Metastatic Breast Carcinoma in the Brain (tissue), 10 donors: ENCODE measurements around a stretch of chr6.

GRCh38 chr6:12146575-12146923, 134.4 kb downstream of the HIVEP1 start:
- PRO-cap, 10 experiments, result no peak in any of the 10 experiments

GRCh38 chr6:12203012-12203522, 87.1 kb upstream of the EDN1 start:
- PRO-cap, 10 experiments, result no peak in any of the 10 experiments

DNA sequence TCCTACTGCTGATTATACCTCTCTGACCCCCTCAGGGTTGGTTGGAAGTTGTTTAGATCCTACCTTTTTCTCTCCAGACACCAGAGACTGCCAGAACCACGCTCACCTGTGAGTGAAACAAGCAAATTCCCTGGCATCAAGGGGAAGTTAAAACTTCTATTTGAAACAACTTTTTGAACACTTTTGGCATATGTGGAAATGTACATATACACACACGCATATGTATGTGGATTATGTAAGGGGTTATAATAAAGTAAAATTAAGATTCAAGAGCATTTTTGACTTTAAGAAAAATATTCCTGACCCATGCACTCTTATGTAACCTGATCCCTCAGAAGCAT, 40.4 kb upstream of the EDN1 start:
- PRO-cap, 10 experiments, result no peak in any of the 10 experiments

- PRO-cap, 10 experiments, result no peak in any of the 10 experiments
Observed at GRCh38 chr6:12350578-12350891, 60.4 kb downstream of the EDN1 start.

GRCh38 chr6:12364200-12364628, 74.1 kb downstream of the EDN1 start:
- PRO-cap, 10 experiments, result no peak in any of the 10 experiments

- PRO-cap, 10 experiments, result no peak in any of the 10 experiments
Observed at GRCh38 chr6:12584977-12585471, 131.5 kb upstream of the PHACTR1 start.

DNA sequence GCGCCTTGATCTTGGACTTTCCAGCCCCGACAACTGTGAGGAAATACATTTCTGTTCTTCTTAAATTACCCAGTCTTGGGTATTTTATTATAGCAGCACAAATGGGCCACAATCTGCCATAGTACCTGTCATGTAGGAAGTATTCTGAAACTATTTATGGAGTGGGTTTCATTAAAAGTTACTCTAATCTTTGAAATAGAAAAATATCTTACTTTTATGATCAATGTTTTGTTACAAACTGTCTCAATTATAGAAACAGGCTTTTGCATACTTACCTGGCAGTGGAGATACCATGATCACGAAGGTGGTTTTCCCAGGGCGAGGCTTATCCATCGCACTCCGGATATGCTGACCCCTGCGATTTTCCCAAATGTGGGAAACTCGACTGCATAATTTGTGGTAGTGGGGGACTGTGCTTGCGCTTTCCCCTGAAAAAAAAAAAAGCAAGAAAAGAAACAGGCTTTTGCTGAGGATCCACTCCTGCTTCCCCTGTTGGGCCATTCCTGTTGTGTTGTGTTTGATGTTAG, 114.5 kb downstream of the TBC1D7 start:
- PRO-cap, 10 experiments, result peak in 2 of 10 experiments; most common plus-strand start position 268 of the sequence (in 2)

- PRO-cap, 10 experiments, result peak in 4 of 10 experiments; most common plus-strand start chr6:13274165 (in 1); most common minus-strand start chr6:13273815 (in 3)
Observed at GRCh38 chr6:13273551-13274421, 54.6 kb downstream of the TBC1D7 start.

DNA sequence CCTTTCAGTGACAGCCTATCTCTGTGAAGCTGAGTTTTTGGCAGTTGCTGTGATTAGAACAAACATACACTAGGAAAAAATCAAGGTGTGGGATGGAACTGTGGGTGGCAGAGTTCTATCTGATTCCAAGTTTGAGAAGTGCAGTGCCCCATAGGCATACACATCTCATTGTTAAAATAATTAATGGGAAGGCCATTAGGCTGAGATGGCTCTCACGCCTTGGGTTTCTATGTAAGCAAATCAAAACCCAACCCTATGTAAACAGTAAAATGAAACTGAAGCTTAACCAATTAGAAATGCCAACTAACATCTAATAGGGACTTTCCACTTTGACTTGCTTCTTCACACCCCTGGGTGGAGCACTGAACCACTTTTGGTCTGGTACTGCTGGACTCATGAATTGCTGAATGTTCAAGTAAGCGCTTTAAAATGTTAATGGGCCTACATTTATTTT, 55.1 kb upstream of the TBC1D7 start:
- PRO-cap, 10 experiments, result peak in 3 of 10 experiments; most common plus-strand start position 370 of the sequence (in 3); most common minus-strand start position 151 of the sequence (in 2)

- PRO-cap, 10 experiments, result no peak in any of the 10 experiments
Observed at GRCh38 chr6:13398532-13398908, 70.2 kb upstream of the TBC1D7 start.

GRCh38 chr6:13457407-13458135, 29.8 kb downstream of the GFOD1 start:
- PRO-cap, 10 experiments, result no peak in any of the 10 experiments

DNA sequence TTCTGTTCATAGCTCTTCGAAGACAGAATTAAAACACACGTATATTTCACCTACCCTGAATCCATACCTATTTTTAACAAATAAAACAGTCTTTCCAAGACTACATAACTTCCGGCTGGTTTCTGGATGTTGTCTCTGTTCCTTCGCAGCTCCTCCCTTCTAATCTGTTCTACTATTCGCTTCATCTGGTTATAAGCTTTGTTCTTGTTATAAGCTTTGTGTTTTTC, 2.2 kb downstream of the GFOD1 start:
- PRO-cap, 10 experiments, result no peak in any of the 10 experiments

- PRO-cap, 10 experiments, result no peak in any of the 10 experiments
Observed at GRCh38 chr6:13523770-13524419, 36.5 kb upstream of the GFOD1 start.

GRCh38 chr6:13548815-13549503, 25.4 kb upstream of the SIRT5 start:
- PRO-cap, 10 experiments, result no peak in any of the 10 experiments

GRCh38 chr6:13559250-13559749, 15.1 kb upstream of the SIRT5 start:
- PRO-cap, 10 experiments, result no peak in any of the 10 experiments

GRCh38 chr6:13573521-13573703, 989 bp upstream of the SIRT5 start:
- PRO-cap, 10 experiments, result no peak in any of the 10 experiments

- PRO-cap, 10 experiments, result peak in 6 of 10 experiments; most common plus-strand start chr6:13573877 (in 6); most common minus-strand start chr6:13573778 (in 1)
Observed at GRCh38 chr6:13573704-13574022, 738 bp upstream of the SIRT5 start.

GRCh38 chr6:13644463-13644908, 29.4 kb downstream of the NOL7 start:
- PRO-cap, 10 experiments, result no peak in any of the 10 experiments

DNA sequence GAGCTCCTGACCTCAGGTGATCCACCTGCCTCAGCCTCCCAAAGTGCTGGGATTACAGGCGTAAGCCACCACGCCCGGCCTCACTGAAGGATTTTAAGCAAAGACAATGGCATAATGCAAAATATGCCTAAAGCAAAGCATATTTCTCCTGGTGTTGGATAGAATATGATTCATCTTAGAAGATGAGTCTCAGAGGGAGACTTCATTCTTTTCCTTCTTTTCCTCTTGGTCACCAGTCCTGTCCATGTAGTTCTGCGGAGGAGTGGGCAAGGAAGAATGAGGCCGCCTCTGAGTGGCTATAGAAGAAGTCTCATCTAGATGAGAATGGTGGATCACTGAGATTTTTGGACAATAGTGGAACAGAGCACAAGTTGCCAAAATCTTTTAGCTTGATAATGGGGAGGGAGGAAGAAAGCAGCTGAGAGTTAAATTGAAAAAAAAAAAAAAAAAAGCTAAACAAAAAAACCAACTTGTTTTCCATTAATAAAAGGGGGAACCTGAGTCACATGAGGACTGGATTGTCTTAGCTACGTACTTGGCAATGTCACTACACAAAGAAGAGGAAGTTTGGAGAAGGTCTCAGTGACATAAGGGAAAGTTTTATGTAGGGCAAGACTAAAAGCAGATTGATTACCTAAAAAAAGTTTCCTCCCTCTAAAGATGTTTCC, 5.9 kb downstream of the CD83 start:
- PRO-cap, 10 experiments, result no peak in any of the 10 experiments

- PRO-cap, 10 experiments, result no peak in any of the 10 experiments
Observed at GRCh38 chr6:14134639-14135144, 17.1 kb downstream of the CD83 start.